Epithelial cell of prostate (primary cell): ENCODE results near the genes CRLF2 and ASMTL.

GRCh38 chrX:267672-268327 is 13.4 kb upstream of the PLCXD1 start:
- RRBS, result 61% methylated on average over 25 of the region's 39 CpGs

- RRBS, result no CpG with 5 or more reads among the region's 16 CpGs
Measured at GRCh38 chrX:315825-316626, 2.6 kb downstream of the GTPBP6 start.

DNA sequence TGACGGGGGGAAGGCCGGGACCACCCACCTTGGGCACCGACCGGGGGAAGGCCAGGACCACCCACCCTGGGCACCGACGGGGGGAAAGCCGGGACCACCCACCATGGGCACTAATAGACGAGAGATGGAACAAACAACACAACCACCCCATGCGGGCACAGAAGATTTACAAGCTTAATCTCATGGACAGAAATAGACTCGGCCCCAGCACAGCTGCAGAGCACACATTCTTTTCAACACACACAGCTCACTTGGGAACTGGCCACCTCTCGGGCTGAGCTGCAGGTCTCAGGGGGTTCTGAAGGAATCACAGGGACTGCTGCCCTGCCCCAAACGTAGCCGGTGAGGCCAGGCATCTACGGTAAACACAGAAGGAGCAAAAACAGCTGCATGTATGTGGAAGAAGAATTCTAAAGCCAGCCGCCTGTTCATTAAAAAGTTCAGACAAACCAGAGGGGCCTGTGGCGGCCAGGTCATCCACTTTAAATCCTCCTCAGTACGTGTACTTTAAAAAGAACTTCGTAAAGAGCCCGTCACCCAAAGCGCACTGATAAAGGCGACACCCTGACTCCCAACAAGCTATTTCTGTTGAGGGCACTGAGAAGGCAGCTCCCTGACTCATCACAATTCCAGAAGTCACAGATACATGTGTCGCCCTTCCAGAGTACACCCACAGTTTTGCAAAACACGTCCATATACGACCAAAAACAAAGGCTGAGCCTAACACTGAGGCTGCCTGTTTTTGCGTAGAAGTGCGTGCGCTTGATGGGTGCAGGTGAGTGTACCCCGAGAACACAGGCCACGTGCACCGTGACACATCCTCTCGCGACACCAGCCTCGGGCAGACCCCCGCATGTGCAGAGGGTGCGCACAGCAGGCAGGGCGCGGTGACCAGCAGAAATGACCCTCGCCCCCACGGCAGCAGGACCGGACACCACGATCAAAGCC is 17.6 kb downstream of the PPP2R3B start:
- RRBS, result 60% methylated on average over 2 of the region's 41 CpGs

GRCh38 chrX:370077-371229 is 16.3 kb downstream of the PPP2R3B start:
- RRBS, result 86% methylated on average over 10 of the region's 58 CpGs

DNA sequence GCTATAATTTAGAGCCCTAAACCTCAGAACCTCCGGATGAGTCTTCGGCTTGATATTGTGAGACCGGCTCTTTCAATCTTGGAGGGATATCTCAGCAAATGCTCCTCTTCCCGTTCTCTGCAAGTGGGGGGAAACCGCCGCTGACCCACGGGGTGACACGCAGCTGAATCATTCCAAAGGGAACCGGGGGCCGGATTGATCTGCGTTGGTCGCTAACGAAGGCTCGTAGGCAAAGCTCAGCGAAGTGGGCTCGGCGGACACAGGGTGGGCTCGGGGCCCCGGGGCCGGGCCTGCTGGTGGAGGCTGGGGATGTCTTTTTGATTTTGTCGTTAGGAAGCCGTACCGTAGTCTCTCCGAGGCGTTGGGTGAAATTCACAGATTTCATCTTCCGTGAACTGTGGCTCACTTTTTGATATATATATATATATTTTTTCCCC is 110.6 kb upstream of the PPP2R3B start:
- RRBS, result 75% methylated on average over 9 of the region's 26 CpGs

GRCh38 chrX:1205553-1206033 is 6.9 kb downstream of the CRLF2 start:
- RRBS, result no CpG with 5 or more reads among the region's 10 CpGs

- RRBS, result no CpG with 5 or more reads among the region's 5 CpGs
Measured at GRCh38 chrX:1212501-1213005, at the start of gene CRLF2. Gene CRLF2, minus strand, starts transcription at chrX:1212649.

GRCh38 chrX:1359450-1360801 is 23.3 kb downstream of the IL3RA start:
- RRBS, result 91% methylated on average over 2 of the region's 19 CpGs

DNA sequence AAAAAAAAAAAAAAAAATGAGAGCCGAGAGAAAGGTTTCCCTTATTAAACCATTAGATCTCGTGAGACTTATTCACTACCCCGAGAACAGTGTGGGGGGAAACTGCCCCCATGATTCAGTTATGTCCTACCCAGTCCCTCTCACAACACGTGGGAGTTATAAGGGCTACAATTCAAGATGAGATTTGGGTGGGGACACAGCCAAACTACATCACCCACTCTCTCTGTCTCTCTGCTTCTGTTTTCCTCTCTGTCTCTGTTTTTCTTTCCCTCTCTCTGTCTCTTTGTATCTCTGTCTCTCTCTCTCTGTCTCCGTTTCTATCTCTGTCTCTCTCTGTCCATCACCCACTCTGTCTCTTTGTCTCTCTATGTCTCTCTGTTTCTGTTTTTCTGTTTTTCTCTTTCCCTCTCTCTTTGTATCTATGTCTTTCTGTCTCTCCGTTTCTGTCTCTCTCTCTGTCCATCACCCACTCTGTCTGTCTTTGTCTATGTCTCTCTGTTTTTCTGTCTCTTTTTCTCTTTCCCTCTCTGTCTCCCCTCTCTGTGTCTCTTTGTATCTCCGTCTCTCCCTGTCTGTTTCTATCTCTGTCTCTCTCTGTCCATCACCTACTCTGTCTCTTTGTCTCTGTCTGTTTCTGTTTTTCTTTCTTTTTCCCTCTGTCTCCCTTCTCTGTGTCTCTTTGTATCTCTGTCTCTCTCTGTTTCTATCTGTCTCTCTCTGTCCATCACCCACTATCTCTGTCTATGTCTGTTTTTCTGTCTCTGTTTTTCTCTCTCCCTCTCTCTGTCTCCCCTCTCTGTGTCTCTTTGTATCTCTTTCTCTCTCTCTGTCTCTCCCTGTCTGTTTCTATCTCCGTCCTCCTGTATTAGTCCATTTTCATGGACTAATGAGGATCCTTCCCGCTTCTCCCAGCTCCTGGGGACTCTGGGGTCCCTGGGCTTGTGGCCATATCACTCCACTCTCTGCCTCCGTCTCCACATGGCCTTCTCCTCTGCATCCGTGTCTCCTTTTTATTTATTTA is 25.5 kb downstream of the IL3RA start:
- RRBS, result no CpG with 5 or more reads among the region's 11 CpGs

- RRBS, result 55% methylated on average over 7 of the region's 22 CpGs
Measured at GRCh38 chrX:1390558-1391235, 1.2 kb downstream of the SLC25A6 start.

- RRBS, result 1% methylated on average over 27 of the region's 104 CpGs
Measured at GRCh38 chrX:1452740-1453836, at the start of gene ASMTL. Gene ASMTL, minus strand, starts transcription at chrX:1452909.

DNA sequence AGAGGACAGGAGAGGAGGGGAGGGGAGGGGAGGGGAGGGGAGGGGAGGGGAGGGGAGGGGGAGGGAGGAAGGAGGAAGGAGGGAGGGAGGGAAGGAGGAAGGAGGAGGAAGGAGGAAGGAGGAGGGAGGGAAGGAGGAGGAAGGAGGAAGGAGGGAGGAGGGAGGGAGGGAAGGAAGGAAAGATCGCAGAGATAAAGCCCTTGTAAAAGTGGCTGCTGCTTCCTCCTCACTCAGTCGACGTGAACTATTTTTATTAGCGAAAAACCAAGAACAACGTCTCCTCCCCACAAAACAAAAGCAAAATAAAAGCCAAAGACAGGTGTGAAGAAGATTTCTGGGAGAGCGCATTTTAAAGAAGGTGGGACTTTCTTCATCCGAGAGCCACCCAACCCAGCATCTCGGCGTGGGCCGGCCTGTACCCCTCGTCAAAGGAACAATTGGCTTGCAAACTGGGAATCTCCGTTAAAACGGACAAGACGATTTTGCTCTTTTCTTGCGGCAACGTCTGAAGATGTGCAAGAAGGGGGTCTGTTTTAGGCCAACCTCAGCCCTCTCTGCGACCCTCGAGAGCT is 40.7 kb upstream of the ASMTL start:
- RRBS, result no CpG with 5 or more reads among the region's 18 CpGs

GRCh38 chrX:1525528-1526514 is 11.2 kb downstream of the P2RY8 start:
- RRBS, result no CpG with 5 or more reads among the region's 8 CpGs

- RRBS, result no CpG with 5 or more reads among the region's 6 CpGs
Measured at GRCh38 chrX:1554901-1555375, 18.0 kb upstream of the P2RY8 start.

- RRBS, result no CpG with 5 or more reads among the region's 6 CpGs
Measured at GRCh38 chrX:2499139-2499615, 1.6 kb downstream of the DHRSX start.

GRCh38 chrX:2604714-2605555 is 86.2 kb upstream of the CD99 start:
- RRBS, result no CpG with 5 or more reads among the region's 14 CpGs

GRCh38 chrX:2692812-2693563 is 1.9 kb downstream of the CD99 start:
- RRBS, result no CpG with 5 or more reads among the region's 13 CpGs

GRCh38 chrX:2780357-2781591 is 28.9 kb downstream of the XG start:
- RRBS, result no CpG with 5 or more reads among the region's 15 CpGs

DNA sequence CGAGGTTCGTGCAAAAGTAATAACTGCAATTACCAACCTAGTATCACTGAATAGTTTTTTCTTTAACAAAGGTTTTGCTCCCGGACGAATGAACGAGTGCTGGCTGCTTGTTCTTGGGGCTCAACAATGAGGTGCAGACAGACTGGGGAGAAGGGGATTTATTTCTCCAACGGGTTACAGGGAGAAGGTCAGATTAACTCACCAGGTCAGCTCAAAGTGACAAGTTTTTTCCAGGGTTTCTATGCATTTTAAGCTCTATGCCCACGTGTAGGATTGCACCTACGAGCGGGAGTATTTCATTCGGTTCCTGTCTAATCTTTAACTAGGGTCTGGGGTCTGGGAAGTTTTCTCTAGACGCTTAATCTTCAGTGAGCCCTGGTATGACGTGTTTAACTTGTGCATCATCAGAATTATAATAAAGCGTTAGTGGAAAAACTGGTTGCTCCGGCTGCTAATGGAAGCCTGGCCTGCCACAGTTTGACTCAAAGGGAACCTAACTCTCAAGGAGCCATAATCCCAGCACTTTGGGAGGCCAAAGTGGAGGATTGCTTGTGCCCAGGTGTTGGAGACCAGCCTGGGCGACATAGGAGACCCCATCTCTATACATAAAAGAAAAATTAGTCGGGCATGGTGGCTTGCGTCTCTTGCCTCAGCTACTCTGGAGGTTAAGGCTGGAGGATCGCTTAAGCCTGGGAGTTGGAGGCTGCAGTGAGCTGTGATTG is 30.3 kb downstream of the ARSD start:
- RRBS, result no CpG with 5 or more reads among the region's 18 CpGs